Vermiform appendix (tissue), 1 donor: ENCODE measurements around a stretch of chr10.

DNA sequence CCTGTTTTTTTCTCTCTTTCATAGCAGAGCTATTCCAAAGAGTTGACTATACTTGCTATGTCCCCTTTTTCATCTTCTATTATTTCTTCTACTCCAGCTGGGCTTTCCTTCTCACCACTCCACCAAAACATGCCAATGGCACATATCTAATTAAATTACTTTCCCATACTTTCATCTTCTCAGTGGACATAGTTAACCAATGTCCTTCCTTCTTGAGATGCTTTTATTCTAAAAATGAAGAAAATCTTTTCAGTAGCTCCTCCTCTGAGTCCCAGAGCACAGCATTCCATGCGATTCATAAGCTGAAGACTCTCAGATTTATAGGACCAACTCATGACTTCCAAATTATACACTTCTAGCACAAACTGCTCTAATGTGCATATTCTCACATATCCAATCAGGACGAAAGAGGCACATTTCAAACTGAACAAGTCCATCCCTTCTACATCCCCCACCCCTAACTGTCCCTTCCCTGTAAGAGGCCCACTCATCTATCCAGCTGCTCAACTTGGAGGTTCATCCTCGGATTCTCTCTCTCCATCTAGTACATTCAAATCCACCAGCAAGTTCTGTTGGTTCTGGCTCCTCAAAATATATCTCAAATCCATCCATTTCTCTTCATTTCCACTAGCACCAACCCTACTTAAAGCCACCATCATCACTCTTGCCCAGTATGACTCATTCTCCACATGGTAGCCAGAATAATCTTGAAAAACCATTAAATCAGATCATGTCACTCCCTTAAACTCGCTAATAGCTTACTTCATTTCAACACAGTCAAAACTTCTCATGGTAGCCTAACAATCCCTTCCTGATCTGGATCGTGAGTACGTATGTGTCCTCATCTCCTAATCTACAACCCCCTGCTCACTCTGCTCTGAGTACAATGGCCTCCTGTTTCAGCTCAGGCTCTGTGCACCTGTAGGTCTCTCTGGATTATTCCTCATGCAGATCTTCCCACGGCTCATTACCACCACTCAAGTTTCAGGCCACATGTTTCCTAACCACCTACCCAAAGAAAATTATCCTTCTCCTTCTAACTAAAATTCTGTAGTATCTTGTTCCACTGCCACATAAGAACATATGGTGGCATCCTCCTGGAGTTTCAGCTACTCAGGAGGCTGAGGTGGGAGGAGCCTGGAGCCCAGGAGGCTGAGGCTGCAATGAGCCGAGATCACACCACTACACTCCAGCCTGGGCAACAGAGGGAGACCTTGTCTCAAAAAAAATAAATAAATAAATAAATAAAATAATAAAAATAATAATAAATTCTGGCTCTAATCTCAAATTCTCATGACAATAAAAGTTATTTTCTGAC, 8.8 kb downstream of the EPC1 start:
- PRO-cap, result no peak

DNA sequence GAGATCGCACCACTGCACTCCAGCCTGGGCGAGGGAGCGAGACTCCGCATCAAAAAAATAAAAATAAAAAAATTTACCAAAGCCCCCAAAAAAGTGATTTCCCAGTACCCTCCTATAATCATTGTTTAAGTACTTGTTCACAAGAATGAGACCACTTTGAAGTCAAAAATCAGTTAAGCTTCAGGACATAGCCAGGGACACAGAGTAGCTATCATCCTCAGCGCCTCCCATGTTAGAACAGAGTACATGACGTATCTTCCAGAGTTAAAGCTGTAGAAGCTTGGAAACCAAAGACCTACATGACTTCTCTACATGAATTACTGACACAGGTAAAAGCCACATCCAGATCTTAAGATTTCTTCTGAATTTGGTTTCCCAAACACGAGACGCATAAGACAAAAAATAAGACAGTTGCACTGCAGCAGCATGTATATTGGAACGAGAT, 10.0 kb upstream of the EPC1 start:
- PRO-cap, result no peak

DNA sequence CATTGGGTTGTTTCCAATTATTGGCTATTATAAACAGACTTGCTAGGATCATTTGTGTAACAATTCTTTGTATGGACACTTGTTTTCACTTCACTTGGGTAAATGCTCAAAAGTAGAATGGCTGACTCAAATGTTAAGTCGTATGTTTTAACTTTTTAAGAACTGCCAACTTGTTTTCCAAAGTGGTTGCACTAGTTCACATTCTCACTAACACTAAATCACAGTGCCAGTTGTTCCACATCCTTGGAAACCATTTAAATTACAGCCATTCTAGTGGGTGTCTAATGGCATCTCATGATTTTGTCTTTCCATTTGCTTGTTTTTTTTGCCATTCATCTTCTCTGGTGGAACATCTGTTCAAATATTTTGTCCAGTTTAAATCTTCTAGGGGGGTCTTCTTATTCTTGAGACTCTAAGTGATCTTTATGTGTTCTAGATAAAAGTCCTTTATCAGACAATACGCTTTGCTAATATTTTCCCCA, 64.1 kb downstream of the ITGB1 start:
- PRO-cap, result no peak

- PRO-cap, result no peak
Observed at GRCh38 chr10:32926091-32926697, 31.8 kb downstream of the ITGB1 start.

- PRO-cap, result bidirectional peak, plus-strand start at chr10:32962157, minus-strand start at chr10:32962038
Observed at GRCh38 chr10:32961332-32962528, 3.7 kb upstream of the ITGB1 start.

GRCh38 chr10:33114306-33114902, 156.4 kb upstream of the ITGB1 start:
- PRO-cap, result no peak

GRCh38 chr10:33196664-33197726, 137.5 kb downstream of the NRP1 start:
- PRO-cap, result no peak

- PRO-cap, result no peak
Observed at GRCh38 chr10:33213369-33213782, 121.1 kb downstream of the NRP1 start.

- PRO-cap, result no peak
Observed at GRCh38 chr10:33248598-33249149, 85.8 kb downstream of the NRP1 start.

- PRO-cap, result no peak
Observed at GRCh38 chr10:33276957-33277661, 57.4 kb downstream of the NRP1 start.

DNA sequence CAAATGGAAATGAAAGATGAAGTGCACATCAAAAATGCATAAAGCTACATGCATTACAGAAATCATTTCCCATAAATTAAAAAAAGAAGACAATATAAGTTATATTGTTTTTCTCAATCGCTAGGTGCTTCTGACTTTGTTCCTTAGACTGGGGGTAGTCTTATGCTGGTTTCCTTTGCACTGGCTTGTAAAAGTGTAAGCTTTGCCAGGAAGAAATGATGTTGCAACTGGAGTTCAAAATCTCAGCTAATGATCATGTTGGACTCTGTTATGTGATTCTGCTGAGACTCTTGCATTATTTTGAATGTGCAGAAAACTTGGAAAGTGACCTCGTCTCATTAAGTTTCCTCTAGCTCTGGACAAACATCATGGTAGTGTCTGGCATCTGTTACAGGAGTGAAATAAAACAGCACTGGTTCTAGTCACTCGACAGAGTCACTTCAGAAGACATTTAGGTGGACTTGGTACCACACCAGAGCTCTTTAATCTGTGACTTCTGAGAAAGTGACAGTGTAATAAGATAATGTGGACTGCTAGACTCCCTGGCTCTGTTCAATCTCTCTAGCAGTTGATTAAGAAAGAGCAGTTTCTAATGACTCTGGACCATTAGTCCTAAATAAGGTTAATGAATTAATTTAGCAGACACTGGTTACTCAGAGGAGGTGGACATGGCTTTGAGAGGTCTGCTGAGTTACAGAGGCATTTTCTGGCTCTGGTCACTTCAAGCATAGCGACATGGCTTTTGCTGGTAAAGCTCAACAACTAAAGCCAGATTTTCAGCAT, 2.2 kb downstream of the NRP1 start:
- PRO-cap, result bidirectional peak, plus-strand start at position 341 of the sequence, minus-strand start at position 177 of the sequence

DNA sequence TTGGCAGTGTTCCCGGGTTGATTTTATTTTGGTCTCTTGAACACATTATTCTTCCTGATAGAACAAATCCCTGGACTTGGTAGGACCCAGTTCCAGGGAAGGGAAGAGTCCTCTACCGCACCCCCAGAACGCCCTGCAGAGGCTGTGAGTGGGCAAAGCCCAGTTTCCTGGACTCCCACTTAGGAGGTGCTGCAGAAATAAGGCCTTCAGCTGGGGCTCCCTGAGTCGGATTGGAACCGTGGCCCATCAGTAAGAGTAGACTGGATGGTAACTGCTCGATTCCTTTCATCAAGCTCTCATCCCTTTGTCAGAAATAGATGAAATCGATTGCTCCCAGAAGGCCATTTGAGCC, 3.1 kb upstream of the NRP1 start:
- PRO-cap, result no peak

GRCh38 chr10:34316932-34317468, 498.1 kb downstream of the PARD3 start:
- PRO-cap, result no peak

DNA sequence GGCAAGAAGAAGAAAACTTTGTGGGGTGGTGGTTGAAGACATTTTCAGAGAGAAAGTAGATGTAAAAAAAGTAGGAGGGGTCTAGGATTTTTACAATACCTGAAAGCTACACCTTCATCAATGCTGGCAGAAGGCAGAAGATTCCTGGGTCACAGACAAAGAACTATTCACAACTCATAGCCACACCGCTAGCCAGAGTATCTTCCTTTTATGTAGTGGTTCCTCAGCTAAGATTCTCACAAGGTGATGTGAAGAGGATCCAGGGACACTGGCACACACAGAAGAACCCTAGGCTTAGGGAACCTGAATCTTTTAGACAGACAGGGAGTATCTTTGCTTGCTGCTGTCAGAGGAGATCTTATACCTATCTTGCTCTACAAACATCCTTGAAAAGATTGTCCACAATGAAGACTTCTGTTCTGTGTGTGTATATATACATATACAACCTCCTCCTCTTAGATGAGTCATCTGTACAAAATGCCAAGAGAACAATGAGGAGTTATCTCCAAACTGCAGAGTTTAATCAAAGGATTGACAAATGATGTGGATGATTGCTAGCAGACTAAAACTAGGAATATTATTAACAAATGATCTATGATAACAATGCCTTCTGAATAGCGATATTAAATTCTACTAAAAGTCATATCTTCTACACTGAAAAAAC, 409.4 kb downstream of the PARD3 start:
- PRO-cap, result no peak

- PRO-cap, result no peak
Observed at GRCh38 chr10:34809229-34809800, 5.8 kb downstream of the PARD3 start.

DNA sequence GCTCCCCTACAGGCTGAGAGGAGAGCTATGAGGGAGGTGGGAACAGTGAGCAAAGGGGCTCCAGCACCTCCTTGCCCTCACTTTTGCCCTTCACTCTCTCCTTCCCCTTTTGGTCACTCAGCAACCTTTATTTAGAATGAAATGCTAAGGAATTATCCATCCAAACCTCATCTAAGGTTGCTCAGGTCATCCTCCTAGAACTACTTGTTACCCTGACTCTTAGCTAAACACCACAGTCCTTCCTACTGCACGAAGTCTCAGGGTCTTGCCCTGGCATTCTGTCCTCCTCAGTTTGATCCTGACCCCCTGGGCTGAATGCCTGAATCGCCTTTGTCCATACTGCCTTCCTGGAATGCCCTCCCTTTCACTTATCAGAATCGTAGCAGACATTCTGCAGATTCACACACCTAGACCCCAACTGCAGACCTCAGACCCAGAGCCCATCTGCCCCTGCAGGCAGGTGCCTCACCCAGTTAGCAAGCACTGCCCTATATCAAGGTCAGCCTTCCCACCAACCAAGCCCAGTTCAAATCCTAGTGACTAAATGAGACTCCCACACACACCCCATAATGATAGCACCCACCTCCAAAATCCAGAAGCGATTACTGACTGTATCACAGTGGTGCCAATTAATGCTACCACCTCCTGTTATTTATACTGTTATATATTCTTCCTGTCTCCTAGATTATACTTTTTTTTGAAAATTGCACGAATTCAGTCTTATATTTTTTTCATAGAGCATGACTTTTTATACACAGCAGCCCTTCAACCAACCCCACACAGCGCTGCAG, 3.9 kb downstream of the PARD3 start:
- PRO-cap, result no peak

DNA sequence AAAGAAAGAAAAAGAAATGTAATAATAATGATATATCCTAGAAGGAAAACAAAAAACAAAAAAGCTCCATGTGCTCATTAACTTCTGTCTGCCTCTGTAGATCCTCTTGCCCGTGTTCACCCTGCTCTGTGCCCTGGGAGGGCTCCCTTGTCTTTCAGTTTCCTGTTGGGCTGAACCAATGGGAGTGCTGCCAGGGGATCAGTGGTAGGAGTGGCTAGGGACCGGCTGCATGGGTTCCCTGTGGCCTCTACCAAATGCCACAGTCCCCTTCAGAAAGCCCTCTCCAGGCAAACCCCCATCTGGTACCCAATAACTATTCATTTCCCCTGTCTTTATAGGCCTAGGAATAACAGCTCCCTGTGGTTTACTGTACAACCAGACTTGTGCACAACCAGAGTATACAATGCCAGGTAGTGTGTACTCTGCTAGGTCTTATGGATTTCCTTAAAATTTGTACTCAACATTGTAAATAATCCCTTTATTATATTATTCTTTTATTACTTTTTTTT, 51.8 kb upstream of the PARD3 start:
- PRO-cap, result no peak

- PRO-cap, result unidirectional peak, minus-strand start at chr10:35127827
Observed at GRCh38 chr10:35127363-35128018, 845 bp downstream of the CREM start.

DNA sequence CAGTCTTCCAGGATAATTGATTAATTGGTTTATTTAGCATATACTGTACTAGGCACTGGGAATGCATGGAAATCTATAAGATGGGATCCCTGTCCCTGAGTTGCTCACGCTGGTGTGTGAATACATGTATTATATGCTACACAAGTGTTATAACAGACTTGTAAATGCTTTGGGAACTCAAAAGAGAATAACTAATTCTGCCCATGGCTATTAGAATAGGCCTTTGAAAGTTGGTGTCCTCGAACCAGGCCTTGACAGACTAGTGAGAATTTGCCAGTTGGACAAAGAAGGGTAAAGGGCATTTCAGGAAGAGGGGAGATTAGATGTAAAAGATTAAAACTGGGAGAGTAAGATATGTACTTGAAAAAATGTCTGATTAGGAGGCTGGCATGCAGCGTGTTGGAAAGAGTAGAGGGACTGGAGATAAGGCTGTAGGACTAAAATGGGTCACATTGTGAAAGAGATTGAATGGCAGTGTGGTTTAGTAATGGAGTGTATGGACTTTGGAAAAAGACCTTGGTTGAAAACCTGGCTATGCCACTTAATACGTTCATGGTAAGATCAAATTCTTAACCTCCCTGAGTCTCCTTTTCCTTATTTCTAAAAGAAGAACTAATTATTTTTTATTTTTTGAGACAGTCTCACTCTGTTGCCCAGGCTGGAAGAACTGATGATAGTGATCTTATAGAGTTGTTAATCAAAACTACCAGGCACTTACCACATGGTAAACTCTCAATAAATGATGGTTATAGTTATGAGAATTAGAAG, 14.0 kb downstream of the CREM start:
- PRO-cap, result no peak

GRCh38 chr10:35209243-35209607, 82.6 kb downstream of the CREM start:
- PRO-cap, result no peak